REH cell (cell line): Measurements from ENCODE around the genes MORN5, OR1L8 and ZBTB26.

DNA sequence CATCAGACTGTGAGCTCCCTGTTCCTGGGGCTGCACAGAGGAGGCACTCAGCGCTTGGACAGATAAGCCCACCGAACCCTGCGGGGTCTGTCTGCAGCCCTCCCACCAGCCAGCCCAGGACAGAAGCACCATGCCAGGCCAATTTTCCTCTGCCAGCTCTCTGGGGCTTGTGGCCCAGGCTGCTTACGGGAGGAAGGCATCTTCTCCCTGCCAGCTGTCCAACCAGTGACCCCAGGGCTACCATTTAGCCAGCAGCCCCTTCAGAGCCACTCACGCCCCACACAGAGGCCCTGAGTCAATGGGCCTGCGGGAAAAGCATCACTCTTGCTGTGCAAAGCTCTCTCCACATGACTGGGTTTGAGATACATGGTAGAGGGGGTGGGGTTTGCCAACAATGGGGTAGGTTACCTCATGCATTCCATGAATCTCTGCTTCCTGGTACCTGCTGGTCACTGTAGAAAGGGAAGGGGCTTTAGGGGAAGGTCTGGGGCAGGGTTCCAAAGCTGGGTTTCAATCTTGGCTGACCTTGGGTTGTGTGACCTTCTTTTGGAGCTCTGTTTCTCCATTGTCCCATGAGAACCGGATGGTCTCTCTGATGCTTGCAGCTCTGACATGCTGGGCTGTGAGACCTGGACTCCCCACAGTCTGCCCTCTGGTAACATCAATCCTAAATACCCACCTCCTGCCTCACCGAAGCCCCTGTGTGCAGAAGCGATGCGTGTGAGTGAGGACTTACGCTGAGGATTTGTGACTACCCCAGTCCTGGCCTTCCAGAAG, 22.9 kb upstream of the TTLL11 start:
- PRO-cap: no peak

- PRO-cap: bidirectional peak, plus-strand start at chr9:122159928, minus-strand start at chr9:122159759
Measured at GRCh38 chr9:122159564-122160269, at the start of gene MORN5. Gene MORN5 (plus strand): TSS chr9:122159908.

GRCh38 chr9:122405925-122406786, 35.3 kb downstream of the PTGS1 start:
- PRO-cap: no peak

DNA sequence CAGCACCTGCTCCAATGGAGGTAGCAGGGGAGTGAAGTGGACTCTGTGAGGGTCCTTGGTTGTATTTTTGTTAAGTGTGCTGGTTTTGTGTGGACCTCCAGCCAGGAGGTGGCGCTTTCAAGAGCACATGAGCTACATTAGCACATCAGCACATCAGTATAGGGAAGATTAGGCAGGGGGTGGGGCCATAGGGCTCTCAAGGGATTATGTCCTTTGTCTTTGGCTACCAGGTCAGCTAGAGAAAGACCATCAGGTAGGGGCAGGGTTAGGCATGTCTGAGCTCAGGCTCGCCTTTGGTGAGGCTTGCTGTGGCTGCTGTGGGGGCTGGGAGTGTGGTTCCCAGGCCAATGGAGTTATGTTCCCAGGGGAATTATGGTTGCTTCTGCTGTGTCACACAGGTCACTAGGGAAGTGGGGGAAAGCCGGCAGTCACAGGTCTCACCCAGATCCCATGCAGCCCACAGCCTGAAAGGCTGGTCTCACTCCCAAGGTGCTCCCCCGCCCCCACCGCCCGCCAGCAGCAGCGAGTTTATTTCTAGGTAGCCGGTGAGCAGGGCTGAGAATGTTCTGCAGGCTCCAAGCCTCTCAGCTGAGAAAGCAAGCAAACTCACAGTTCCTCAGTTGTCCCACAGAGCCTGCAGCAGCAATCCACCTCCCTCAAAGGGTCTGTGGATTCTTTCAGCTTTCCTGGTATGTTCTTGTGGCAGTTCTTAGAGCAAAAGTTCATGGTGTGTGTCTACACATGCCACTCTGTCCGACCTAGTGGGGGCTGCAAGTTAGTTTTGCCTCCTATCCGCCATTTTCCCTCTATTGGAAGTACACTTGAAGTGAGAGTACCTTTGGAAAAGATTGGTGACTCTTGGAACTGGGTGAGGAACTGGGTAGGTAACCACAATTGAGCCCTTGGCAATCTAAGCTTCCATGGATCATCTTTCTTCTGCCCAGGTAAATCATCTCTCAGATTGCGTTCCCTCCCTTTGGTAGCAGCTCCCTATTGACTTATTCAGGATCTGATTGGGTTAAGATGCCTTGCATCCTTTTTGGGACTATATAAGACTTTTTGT, 13.6 kb downstream of the OR1J1 start:
- PRO-cap: bidirectional peak, plus-strand start at position 444 of the sequence, minus-strand start at position 78 of the sequence; bidirectional peak, plus-strand start at position 747 of the sequence, minus-strand start at position 783 of the sequence; bidirectional peak, plus-strand start at position 818 of the sequence, minus-strand start at position 811 of the sequence

DNA sequence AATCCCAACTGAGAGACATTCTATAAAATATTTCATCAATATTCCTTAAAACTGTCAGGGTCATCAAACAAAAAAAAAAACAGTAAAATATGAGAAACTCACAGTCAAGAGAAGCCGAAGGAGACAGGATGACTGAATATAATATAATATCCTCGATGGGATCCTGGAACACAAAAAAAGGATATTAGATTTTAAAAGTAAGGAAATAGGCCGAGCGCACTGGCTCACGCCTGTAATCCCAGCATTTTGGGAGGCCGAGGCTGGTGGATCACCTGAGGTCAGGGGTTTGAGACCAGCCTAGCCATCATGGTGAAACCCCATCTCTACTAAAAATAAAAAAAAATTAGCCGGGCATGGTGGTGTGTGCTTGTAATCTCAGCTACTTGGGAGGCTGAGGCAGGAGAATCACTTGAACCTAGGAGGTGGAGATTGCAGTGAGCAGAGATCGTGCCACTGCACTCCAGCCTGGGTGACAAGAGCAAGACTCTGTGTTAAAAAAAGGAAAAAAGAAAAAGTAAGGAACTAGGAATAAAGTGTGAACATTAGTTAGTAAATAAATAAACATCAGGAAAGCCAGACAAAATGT, at the start of gene OR1L8:
OR1L8 (minus strand) TSS at position 166 of the 586 bp plus-strand sequence.
- PRO-cap: no peak

GRCh38 chr9:122815943-122816824, 12.2 kb downstream of the PDCL start:
- PRO-cap: bidirectional peak, plus-strand start at chr9:122816397, minus-strand start at chr9:122816268

- PRO-cap: no peak
Measured at GRCh38 chr9:122826927-122827605, 1.3 kb downstream of the PDCL start.

DNA sequence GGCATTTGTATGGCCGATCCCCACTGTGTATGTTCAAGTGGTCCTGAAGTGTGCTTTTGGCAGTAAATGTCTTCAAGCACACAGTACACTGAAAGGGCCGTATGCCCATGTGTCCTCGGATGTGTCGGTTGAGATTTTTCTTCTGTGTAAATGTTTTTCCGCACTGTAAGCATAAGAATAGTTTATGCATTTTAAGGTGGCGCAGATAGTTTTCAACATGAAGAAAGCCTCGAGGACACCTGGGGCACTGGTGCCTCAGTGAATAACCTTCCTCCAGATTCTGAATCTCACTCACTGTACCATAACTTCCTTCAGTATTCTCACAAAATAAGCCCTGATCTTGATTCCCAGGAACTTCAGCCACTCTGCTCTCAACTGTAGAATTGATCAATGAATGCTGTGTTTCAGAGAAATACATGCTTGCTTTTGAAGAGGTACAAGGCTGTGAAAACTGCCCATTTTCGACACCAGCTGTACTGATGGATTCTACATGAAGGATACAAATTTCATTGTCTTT, 2.1 kb downstream of the ZBTB6 start:
- PRO-cap: no peak

DNA sequence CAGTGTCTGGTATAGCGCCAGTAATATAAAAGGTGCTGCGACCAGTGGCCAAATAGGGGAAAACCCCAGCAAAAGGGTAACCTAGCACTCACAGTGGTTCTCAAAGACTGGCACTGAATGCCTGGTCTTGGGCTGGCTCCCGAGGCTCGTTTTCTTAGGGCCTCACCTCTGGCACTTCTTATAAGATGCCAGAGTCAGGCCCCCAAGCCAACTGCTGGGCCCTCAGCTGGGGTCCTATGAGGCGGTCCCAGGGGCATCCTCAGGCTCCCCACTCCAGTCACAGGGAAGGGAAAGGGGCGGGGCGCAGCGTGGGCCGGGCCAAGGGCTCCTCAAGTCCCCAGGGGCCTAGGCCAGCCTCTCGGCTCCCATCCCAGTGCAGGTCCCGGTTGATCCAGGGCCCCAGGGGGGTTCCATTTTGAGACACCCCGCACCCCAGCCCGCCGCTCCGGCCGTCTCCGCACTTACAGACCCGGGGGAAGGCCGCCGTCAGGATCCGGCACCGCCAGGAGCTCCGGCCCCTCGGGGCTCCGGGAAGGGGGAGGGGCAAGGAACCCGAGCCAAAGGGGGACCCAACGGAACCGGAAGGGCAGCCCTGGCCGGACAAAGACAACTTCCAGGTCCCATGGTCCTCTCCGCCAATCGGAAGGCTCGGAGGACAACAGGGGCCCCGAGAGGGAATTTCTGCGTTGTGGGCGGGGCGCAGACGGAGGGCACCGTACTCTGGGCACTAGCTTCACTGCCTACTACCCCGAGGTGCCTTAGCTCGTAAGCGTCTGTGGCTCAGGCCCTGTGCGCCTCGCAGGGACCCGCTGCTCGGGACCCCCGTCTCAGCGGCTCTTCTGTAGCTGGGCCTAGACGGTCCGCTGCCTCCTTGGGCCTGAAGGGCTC, at the start of gene ZBTB26:
ZBTB26 (minus strand) TSS at position 541 of the 888 bp plus-strand sequence.
- PRO-cap: unidirectional peak, plus-strand start at position 91 of the sequence; bidirectional peak, plus-strand start at position 174 of the sequence, minus-strand start at position 153 of the sequence; bidirectional peak, plus-strand start at position 743 of the sequence, minus-strand start at position 535 of the sequence

DNA sequence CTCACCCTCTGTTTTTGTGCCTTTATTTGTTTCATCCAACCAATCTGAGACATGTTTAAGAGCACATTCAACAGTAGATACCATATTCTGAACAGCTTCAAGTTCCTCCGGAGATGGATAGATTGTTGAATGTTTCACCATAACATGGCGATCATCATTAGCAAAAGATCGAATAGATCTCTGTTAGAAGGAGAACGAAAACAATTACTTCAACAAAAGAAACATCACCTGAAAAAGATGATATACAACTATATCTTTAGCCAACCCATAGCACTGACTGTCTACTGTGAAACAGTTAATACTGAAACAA, 89.4 kb downstream of the STRBP start:
- PRO-cap: no peak

- PRO-cap: no peak
Measured at GRCh38 chr9:123238332-123239021, 29.9 kb downstream of the STRBP start.

- PRO-cap: no peak
Measured at GRCh38 chr9:123335652-123335903, 20.4 kb upstream of the CRB2 start.

DNA sequence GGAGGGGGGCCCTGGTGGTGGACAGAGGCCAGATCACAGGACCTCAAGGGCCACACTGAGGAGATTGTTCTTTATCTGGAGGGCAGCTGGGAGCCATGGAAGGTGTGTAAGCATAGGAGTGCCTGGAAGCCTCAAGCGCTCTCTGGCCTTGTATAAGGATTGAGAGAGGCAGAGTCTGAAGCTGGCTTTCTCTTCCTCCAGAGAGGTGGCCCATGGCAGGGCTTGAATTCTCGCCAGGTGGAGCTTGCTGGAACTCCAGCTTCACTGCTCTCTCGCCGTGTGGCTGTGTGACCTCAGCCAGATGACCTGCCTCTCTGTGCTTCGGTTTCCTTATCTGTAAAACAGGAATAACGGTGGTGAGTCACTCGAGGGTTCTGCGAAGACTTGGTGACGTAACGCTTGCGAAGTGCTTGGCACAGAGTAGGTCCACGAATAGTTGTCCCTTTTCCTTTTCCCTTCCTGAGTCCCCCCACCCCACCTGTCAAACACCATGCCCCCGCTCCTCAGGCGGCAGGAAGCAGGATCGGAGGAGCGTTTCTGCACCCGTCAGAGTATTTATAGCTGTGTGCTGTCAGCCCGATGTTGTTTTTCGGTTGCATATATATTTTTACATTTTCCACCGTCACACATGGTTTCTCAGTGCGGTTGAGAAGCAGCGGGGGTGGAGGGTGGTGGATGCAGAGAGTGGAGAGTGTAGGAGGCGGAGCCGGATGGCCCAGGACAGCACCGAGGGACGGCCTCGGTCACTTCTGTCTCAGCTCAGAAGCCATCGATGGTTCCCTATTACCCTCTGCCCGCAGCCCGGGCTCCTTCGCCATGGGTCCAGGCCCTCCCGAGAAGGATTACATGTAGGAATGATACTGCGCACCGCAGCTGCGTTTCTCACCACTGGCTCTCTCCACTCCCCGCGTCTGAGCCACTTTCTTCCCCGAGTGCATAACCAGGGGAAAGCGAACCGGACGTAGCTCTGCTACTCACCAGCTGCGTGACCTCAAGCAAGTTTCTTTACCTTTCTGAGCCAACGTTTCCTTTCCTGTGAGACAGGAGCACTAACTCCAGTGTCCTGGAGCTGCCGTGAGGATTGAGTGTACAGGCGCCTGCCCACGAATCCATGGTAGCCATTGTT, 16.8 kb upstream of the CRB2 start:
- PRO-cap: bidirectional peak, plus-strand start at position 746 of the sequence, minus-strand start at position 573 of the sequence; bidirectional peak, plus-strand start at position 937 of the sequence, minus-strand start at position 913 of the sequence

DNA sequence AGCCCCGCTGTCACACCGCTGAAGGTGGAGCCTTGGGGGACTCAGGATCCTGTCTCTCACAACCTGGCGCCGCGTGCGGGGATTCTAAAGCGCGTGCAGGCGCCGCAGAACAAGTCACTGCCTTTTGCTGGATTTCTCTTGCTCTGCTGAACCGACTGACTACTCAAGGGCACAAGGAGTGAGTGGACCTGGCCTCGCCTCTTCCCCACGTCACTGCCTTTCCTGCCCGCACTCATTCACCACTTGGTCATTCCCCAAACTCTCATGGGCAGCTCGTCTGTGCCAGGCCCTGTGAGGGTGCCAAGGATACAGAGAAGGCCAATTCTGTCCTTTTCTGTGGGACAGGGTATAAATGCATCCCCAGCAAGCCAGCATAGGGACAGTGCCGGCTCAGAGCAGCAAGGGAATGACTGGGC, 69.4 kb downstream of the CRB2 start:
- PRO-cap: no peak

DNA sequence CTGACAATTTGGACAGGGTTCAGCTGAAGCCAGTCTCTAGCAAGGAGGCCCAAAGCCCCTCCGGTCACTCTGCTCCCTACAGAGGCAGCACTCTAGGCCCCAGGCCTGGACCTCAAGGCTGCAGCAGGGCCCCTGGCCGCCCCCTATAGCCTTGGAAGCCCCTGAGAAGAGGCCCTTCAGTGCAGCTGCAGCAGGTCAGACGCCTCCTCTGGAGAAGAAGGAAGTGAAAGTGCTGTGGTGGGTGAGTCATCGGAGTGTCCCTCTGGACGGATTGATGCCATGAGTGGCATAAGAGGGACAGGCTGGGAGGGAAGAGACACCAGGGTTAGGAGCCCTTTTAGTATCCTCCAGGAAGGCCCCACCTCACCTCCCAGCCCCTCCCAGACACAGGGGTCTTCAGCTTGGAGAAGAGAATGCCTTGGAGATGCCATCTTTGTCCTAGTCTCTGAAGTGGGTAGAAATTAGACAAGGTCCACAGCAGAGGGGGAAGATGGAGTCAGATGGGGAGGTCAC, 39.0 kb upstream of the NEK6 start:
- PRO-cap: bidirectional peak, plus-strand start at position 295 of the sequence, minus-strand start at position 171 of the sequence

DNA sequence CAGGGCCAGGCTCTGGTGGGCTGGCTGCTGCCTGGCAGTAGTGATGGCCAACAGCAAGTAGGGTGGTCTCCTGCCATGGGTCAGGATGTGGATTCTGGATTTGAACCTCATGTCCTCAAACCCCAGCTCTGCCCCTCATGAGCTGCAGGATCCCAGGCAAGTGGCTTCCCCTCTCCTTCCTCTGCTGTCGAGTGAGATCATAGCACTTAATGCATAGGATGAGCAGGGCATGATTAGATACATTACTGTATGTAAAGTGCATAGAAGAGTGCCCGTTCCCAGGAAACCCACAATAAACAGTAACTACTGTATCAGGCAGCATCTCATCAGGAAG, 38.6 kb upstream of the NEK6 start:
- PRO-cap: unidirectional peak, minus-strand start at position 193 of the sequence

- PRO-cap: no peak
Measured at GRCh38 chr9:124259270-124260376, 1.9 kb downstream of the NEK6 start.

GRCh38 chr9:124260710-124261836, 3.3 kb downstream of the NEK6 start:
- PRO-cap: no peak

- PRO-cap: no peak
Measured at GRCh38 chr9:124270721-124271504, 13.2 kb downstream of the NEK6 start.

- PRO-cap: no peak
Measured at GRCh38 chr9:124352470-124353354, 62.5 kb downstream of the PSMB7 start.